A549 (cell line): ENCODE measurements around the genes DAGLB, GLCCI1, TMEM106B and SCIN.

GRCh38 chr7:6446982-6448116 lies at the start of gene DAGLB:
TSS of gene DAGLB (minus strand) at chr7:6447954.
- PRO-cap, result bidirectional peak, plus-strand start at chr7:6448057, minus-strand start at chr7:6447932
CAGE:
- cytosol, long polyA plus RNA, result no peak
- long polyA plus RNA, result start-site peak on the minus strand at chr7:6447904-6447949, 154 and 100 reads in 2 replicates
- nucleus, long polyA plus RNA, result start-site peak on the minus strand at chr7:6447899-6447954, 149 and 253 reads in 2 replicates

GRCh38 chr7:7372967-7373652 lies 162.6 kb downstream of the COL28A1 start:
- PRO-cap, result no peak
CAGE:
- cytosol, long polyA plus RNA, result no peak
- long polyA plus RNA, result no peak
- nucleus, long polyA plus RNA, result no peak

- PRO-cap, result no peak
CAGE:
- cytosol, long polyA plus RNA, result no peak
- long polyA plus RNA, result no peak
- nucleus, long polyA plus RNA, result no peak
Measured at GRCh38 chr7:7565802-7566305, 830 bp upstream of the MIOS start.

DNA sequence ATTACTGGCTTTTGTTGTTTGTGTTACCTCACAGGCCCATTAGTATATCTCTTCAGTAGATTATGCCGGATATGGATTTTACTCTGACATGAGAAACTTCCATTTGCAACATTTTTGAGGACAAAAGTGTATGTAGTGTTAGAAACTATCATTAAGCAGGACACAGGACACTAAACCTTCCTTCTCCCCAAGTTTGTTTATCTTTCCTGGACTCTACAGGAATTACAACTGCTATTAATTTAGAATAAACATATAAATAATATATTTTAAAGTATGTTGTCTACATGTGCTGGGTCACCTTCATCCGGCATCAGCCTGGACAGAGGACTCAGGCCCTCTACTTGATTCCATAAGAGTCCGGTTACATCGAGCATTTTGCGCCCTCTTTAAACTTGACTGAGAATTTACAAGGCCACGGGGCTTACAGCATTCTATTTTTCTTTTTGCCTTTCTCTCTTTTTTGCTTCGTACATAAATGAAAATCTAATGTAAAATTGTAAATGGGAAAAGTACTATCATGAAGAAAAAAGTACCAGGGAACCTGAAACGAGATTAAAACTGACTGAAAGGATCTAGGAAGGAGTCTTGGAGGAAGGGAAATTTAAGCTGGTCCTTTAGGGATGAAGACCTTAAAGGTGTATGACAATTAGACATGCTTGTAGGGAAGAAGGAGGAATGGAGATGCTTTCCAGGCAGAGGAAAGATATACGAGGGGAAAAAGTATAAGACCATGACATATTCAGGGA lies 40.8 kb upstream of the RPA3 start:
- PRO-cap, result no peak
CAGE:
- cytosol, long polyA plus RNA, result no peak
- long polyA plus RNA, result no peak
- nucleus, long polyA plus RNA, result no peak

DNA sequence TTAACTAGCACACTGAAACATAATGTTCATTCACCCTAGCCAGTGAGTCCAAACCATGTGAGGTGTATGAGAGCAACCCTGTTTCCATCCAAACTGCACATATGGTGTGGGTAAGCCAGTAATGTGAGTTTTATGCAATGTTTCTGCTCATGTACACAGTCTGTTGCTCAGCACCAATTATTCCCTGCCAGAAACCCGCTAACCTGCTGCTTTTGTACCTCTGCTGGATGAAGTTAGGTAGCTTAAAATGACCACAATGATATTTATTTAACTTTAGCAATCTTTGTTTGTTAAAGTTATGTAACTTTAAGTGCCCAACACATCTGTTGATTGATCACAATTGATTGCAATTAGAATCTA lies 93.7 kb upstream of the RPA3 start:
- PRO-cap, result no peak
CAGE:
- cytosol, long polyA plus RNA, result no peak
- long polyA plus RNA, result no peak
- nucleus, long polyA plus RNA, result no peak

DNA sequence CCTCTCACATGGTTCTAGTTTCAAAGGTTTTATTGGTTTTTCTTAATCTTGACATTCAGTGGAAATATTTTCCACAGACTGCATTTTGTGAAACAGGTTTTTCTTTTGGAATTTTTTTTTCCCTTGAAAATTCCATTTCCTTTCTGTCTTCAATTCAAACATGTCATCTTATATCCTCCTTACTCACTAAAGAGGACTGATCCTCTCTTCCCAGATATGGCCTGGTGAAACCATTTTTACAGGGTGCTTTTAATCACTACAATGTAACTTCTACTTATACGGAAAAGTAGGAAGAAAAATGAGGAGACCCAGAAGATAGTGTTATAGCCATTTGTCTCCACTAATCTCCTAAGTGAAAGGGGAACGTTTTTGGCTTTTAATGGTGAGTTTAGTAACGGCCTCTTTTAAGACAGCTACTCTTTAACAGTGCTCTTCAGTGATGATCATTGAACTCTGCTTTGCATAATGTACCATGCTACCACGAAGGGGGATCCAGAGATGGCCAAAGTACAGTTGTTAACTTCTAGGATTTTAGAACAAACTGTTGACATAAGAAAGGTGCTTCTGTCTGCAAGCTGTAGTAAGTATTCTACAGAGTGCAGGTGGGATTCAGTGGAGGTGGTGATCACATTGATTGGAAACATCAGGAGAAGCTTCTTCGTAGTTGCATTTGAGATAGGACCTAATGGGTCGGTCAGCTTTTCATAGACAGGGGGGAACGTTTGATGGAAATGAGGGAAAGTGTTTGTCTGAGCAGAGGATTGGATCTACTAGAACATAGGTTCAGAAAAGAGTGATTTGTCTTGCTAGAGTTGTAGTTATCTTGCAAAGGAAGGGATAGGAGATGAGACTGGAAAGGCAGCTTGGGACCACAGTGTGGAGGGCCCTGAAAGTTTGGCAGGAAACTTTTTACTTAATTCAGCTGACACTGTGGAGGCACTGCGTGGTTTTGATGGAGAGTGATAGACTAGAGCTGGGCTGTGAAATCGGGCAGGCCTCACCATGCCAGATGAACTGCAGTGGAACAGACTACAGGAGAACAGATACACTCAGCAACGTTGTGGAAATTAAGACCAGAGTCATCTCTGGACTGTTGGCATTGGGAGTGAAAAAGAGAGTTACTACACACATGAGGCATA lies 114.2 kb upstream of the RPA3 start:
- PRO-cap, result no peak
CAGE:
- cytosol, long polyA plus RNA, result no peak
- long polyA plus RNA, result no peak
- nucleus, long polyA plus RNA, result no peak

- PRO-cap, result no peak
CAGE:
- cytosol, long polyA plus RNA, result no peak
- long polyA plus RNA, result no peak
- nucleus, long polyA plus RNA, result no peak
Measured at GRCh38 chr7:7839707-7840274, 121.4 kb upstream of the RPA3 start.

DNA sequence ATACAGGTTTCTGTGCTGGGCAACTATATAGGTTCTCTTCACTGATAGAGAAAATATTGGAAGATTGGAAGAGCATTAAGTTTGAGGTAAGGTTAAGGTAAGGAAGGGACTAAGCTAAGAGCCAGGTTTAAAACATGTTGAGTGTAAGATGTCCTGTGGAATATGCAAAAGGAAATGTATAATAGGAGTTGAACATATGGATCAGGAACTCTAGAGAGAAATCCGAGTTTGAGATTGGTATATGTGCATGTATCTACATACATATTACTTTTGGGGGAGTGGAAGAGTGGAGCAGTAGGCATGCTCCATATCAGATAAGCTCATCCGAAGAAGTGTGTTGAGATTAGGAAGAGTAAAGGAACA lies 101.6 kb upstream of the GLCCI1 start:
- PRO-cap, result no peak
CAGE:
- cytosol, long polyA plus RNA, result no peak
- long polyA plus RNA, result no peak
- nucleus, long polyA plus RNA, result no peak

DNA sequence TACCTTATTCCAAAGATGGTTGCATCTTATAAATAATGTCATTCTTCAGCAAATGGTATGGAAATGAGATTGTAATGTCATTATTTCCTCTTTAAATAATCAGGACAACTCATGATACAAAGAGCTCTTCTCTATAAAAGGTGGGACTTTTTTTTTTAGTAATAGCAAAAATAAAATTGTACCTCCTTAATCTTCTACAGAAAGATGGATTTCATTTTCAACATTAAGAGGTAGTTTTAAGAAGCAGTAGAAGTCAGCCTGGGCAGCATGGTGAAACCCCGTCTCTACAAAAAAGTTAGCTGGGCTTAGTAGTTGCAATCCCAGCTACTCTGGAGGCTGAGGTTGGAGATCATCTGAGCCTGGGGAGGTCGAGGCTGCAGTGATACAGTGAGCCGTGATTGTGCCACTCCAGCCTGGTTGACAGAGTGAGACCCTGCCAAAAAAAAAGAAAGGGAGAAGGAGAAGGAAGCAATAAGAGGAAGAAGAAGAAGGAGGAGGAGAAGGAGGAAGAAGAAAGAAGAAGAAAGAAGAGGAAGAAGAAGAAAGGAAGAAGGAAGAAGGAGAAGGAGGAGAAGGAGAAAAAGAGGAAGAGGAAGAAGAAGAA lies 86.0 kb upstream of the GLCCI1 start:
- PRO-cap, result no peak
CAGE:
- cytosol, long polyA plus RNA, result no peak
- long polyA plus RNA, result no peak
- nucleus, long polyA plus RNA, result no peak

DNA sequence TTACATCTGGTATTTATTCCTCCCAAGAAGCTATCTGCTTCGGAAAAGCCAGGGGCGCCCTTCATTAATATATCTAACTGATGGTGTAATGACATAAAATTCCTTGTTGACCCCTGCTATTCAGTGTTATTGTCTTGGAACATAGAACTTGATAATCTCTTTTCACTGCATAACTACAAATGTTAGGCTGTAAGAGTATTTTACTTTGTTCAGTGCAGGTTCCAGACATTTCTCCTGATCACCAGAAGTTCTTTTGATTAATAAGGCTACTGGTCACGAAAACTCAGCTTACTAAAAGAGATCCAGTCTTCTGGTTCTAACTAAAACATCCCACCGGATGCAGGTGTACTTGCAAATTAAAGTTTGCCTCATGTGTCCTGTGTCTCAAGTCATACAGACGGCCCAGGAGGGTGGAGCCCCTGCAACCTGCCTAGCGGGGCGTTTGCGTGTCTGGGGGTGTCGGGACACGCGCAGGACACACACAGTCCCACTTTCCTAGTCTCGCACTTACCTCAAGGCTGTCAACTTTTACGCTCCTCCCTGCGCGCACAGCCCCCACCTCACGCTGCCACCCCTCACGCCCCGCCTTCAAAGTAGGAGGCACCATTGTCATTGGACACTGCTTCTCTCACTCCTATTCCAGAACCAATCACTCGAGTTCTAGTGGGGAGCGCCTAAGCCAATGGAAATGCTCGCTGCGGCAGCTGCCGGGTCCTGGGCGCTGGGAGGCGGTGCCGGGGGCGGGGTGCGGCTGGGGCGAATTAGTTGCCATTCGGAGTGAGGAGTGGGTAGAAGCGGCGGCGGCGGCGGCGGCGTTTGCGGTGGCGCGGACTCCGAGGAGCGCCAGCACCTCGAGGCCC lies at the start of gene GLCCI1:
Gene GLCCI1 (plus strand): TSS at position 764 of the 860 bp plus-strand sequence.
- PRO-cap, result bidirectional peak, plus-strand start at position 764 of the sequence, minus-strand start at position 521 of the sequence
CAGE:
- cytosol, long polyA plus RNA, result no peak
- long polyA plus RNA, result no peak
- nucleus, long polyA plus RNA, result no peak

- PRO-cap, result no peak
CAGE:
- cytosol, long polyA plus RNA, result no peak
- long polyA plus RNA, result no peak
- nucleus, long polyA plus RNA, result no peak
Measured at GRCh38 chr7:8115348-8115802, 146.6 kb downstream of the ICA1 start.

- PRO-cap, result no peak
CAGE:
- cytosol, long polyA plus RNA, result no peak
- long polyA plus RNA, result no peak
- nucleus, long polyA plus RNA, result no peak
Measured at GRCh38 chr7:8434792-8435231, 1.4 kb downstream of the NXPH1 start.

DNA sequence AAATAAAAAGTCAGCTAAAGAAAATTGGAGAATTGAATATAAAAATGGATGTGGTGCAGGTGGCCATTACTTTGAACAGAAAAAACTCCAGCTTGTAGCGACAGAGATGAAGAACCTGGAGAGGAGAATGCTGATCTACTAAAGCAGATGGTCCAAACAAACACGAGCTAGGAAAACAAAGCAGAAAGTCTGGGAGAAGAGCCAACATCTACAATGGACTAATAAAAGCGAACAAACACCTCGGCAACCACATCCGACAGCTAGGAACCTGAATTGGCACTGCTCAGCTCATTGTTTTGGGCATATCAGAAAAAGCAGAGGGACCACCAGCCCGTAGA lies 204.6 kb downstream of the NXPH1 start:
- PRO-cap, result no peak
CAGE:
- cytosol, long polyA plus RNA, result no peak
- long polyA plus RNA, result no peak
- nucleus, long polyA plus RNA, result no peak

DNA sequence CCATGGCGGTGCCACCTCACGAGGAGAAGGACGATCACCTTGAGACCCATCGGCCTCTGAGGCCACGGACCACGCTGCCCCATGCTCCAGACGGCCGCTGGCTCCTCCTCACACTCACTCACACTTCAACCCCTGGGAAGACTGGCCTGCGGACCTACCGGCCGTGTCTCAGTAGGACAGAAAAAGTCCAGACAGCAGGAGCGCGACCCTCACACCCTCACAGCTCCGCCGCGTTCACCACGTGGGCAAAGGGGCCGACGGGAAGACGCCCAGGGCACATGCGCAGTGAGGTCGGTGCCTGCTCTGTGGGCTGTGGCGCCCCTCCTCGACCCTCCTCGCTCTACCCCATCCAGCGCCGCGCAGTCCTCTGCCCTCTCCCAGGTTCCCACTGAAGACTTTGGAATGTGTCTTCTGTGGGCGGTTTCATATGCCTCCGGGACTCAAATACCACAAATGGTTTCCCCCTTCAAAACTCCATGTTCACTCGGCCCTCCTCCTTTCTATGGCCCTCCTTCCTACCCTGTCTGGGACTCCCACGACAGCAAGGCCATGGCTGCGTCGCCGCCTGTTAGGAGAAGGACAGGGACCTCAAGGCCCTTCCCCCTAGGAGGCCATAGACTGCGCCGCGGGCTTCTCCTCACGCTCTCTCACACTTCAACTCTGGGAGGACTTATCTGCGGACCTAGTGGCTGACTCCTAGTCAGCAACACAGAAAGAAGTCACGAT lies 160.1 kb downstream of the NDUFA4 start:
- PRO-cap, result no peak
CAGE:
- cytosol, long polyA plus RNA, result no peak
- long polyA plus RNA, result no peak
- nucleus, long polyA plus RNA, result no peak

GRCh38 chr7:11540085-11540668 lies 291.8 kb downstream of the THSD7A start:
- PRO-cap, result no peak
CAGE:
- cytosol, long polyA plus RNA, result no peak
- long polyA plus RNA, result no peak
- nucleus, long polyA plus RNA, result no peak

- PRO-cap, result no peak
CAGE:
- cytosol, long polyA plus RNA, result no peak
- long polyA plus RNA, result no peak
- nucleus, long polyA plus RNA, result no peak
Measured at GRCh38 chr7:11620893-11621490, 211.0 kb downstream of the THSD7A start.

- PRO-cap, result bidirectional peak, plus-strand start at chr7:12211327, minus-strand start at chr7:12211169; bidirectional peak, plus-strand start at chr7:12211540, minus-strand start at chr7:12211603
CAGE:
- cytosol, long polyA plus RNA, result no peak
- long polyA plus RNA, result start-site peak on the plus strand at chr7:12211318-12211383, 453 and 316 reads in 2 replicates
- nucleus, long polyA plus RNA, result start-site peak on the plus strand at chr7:12211273-12211384, 114 and 202 reads in 2 replicates
Measured at GRCh38 chr7:12210860-12212001, at the start of gene TMEM106B. TSS of gene TMEM106B (plus strand) at chr7:12211294.

- PRO-cap, result no peak
CAGE:
- cytosol, long polyA plus RNA, result no peak
- long polyA plus RNA, result no peak
- nucleus, long polyA plus RNA, result no peak
Measured at GRCh38 chr7:12565305-12565810, 5.2 kb upstream of the SCIN start.

- PRO-cap, result no peak
CAGE:
- cytosol, long polyA plus RNA, result no peak
- long polyA plus RNA, result no peak
- nucleus, long polyA plus RNA, result no peak
Measured at GRCh38 chr7:12569942-12570960, at the start of gene SCIN. TSS of gene SCIN (plus strand) at chr7:12570720.

GRCh38 chr7:12686297-12687174 lies 897 bp upstream of the ARL4A start:
- PRO-cap, result bidirectional peak, plus-strand start at chr7:12686864, minus-strand start at chr7:12686588
CAGE:
- cytosol, long polyA plus RNA, result start-site peak on the plus strand at chr7:12686853-12686933, 761 and 737 reads in 2 replicates
- long polyA plus RNA, result start-site peak on the plus strand at chr7:12686850-12686894, 317 and 31 reads in 2 replicates
- nucleus, long polyA plus RNA, result start-site peak on the plus strand at chr7:12686850-12686903, 222 and 297 reads in 2 replicates